Umbilical cord (tissue), 2 donors: ENCODE data around the genes EXOSC5, CEACAM4 and CEACAM5.

GRCh38 chr19:41364917-41365334 is 977 bp upstream of the B9D2 start:
- RAMPAGE, long total RNA, result no peak

GRCh38 chr19:41367663-41368225 is 3.8 kb upstream of the B9D2 start:
- RAMPAGE, long total RNA, result no peak

- RAMPAGE, long total RNA, result start-site peak on the minus strand at chr19:41397334-41397375, 19 and 25 reads in 2 replicates
These were observed at the start of gene EXOSC5 for GRCh38 chr19:41397022-41398068. EXOSC5 (minus strand) TSS chr19:41397359.

DNA sequence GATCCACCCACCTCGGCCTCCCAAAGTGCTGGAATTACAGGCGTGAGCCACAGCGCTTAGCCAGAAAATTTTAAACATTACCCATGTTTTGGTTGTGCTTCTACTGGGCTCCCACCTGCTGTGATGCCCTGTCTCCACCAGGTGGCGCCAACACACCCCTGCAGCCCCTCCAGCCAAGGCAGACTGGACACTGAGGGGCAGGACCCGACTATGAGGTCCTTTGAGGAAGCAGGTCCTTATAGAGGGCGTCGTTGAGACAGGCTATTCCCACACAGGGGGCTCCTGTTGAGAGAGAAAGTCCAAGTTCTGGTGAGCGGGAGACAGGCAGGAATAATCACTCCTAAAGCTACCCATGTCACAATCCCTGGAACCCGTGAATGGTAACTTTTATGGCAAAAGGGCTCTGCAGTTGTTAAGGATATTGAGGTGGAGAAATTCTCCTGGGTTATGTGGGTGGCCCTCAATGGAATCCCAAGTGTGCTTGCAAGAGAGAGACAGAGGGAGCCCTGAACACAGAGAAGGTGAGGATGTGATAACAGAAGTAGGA is 6.5 kb downstream of the ERICH4 start:
- RAMPAGE, long total RNA, result no peak

DNA sequence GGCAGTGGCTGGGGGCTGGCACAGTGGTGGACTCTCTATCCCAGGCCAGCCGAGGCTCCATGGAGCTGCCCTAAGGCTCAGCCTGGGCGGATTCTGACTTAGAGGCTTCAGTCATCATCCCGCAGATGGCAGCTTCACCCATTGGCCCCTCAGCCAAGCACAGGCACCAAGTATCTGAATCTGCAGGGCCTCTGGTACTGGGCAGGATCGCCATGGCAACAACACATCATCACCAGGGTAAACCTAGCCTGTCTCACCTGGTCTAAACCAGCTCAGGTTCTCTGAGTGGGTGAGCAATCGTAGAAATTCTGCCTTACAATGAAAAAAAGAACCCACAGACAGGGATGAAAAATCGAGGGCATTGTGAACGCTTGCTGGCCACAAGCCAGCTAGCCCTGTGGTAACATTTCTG is 12.1 kb upstream of the CEACAM21 start:
- RAMPAGE, long total RNA, result no peak

- RAMPAGE, long total RNA, result no peak
These were observed at the start of gene CEACAM4 for GRCh38 chr19:41626813-41627336. CEACAM4 (minus strand) TSS chr19:41627074.

DNA sequence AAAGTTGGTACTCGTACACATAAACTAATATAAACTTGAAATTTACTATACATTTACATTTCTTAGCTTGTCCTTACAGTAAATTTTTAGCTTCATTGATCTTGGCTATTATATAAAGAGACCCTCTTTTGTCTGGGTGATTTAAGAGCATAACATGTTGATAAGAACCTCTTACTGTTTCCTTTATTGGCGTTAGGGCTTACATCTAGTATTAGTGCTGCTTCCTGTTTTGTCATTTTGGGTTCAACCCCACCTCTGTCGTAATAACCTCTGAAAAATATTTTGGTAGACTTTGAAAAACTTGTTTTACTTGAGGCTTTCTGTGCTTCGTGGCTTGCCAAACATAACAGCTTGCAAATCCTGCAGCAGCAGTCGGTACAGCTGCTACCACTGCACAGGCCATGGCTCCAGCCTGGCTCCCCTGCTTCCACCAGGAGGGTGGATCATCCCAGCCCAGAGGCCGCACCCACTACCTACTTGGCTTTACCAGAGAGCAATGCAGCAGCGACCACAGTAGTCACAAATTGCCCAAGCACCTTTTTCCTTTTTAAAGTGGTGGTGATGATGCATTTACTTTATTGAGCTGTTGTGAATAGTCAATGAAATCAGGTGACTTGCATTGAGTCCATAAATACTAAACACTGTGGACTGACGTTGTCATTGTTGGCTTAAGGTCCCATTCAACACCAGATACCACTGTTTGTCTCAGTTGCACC is 11.8 kb upstream of the CEACAM4 start:
- RAMPAGE, long total RNA, result no peak

DNA sequence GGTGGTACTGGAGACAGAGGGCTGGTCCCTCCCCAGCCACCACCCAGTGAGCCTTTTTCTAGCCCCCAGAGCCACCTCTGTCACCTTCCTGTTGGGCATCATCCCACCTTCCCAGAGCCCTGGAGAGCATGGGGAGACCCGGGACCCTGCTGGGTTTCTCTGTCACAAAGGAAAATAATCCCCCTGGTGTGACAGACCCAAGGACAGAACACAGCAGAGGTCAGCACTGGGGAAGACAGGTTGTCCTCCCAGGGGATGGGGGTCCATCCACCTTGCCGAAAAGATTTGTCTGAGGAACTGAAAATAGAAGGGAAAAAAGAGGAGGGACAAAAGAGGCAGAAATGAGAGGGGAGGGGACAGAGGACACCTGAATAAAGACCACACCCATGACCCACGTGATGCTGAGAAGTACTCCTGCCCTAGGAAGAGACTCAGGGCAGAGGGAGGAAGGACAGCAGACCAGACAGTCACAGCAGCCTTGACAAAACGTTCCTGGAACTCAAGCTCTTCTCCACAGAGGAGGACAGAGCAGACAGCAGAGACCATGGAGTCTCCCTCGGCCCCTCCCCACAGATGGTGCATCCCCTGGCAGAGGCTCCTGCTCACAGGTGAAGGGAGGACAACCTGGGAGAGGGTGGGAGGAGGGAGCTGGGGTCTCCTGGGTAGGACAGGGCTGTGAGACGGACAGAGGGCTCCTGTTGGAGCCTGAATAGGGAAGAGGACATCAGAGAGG is at the start of gene CEACAM5:
Gene CEACAM5, plus strand, starts transcription at position 439 of the 733 bp plus-strand sequence.
- RAMPAGE, long total RNA, result no peak

DNA sequence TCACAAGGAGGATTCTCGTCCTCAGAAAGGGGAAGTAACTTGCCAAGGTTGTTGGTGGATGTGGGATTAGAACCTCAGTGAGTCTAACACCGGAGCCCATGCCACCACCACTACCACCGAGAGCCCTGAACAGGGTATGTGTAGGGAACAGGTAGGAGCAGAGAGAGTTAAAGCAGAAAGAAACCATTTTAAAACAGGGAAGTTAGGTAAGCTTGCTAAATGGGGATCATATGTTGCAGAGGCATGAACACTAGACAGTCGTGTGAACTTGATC is 9.5 kb upstream of the CEACAM6 start:
- RAMPAGE, long total RNA, result no peak

DNA sequence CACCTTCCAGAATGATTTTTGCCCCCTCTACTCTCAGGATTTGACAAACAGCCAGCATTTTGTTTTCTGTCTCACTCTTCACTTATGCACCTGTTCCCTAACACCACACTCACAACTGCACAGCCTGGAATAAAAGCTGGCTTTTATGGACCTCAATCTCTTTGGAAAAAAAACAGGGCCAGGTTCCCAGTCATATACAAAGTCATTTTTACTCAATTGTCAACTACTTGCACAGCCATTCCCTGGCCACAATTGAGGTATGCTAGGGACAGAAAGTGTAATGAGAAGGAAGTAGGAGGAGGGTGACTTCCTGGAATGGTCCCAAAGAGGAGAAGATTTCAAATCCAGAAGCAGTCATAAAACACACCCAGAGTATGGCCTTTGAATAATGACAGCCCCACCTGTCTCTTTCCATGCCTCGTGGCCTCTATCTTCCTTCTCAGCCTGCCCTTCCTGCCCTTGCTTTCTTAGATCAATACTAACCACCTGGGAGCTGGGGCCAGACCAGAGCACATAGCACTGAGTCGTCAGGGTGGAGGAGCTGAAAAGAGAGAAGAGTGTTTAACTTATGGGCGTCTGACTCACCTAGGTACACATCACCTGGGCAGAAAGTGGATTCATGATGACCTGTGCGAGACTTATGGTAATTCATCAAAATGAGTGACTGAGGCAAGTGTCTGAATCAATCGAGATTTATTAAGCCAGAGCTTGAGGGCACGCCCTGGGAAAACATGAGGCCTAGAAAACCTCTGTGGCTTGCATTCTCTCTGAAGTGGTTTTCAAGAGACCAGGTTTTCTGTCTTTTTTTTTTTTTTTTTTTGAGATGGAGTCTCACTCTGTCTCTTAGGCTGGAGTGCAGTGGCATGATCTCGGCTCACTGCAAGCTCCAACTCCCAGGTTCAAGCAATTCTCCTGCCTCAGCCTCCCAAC is 19.1 kb downstream of the CEACAM6 start:
- RAMPAGE, long total RNA, result no peak

- RAMPAGE, long total RNA, result no peak
These were observed 523 bp downstream of the LYPD4 start for GRCh38 chr19:41843827-41844492.

GRCh38 chr19:41877899-41878474 is 908 bp downstream of the CD79A start:
- RAMPAGE, long total RNA, result no peak

DNA sequence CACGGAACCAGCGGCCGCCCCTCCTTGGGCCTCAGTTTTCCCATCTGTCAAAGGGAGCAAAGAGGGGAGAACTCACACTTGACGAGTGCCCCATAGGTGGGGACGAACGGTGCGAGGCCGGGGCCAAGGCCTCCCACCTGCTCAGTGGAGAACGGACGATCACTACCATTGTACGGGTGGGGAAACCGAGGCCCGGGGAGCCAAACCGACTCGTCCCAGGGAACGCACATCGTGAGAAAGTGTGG is 340 bp downstream of the ARHGEF1 start:
- RAMPAGE, long total RNA, result no peak

- RAMPAGE, long total RNA, result no peak
These were observed 711 bp upstream of the ERFL start for GRCh38 chr19:41928690-41929630.

- RAMPAGE, long total RNA, result no peak
These were observed 7.0 kb upstream of the RABAC1 start for GRCh38 chr19:41965990-41966630.

GRCh38 chr19:41967176-41967473 is 8.0 kb upstream of the RABAC1 start:
- RAMPAGE, long total RNA, result no peak

DNA sequence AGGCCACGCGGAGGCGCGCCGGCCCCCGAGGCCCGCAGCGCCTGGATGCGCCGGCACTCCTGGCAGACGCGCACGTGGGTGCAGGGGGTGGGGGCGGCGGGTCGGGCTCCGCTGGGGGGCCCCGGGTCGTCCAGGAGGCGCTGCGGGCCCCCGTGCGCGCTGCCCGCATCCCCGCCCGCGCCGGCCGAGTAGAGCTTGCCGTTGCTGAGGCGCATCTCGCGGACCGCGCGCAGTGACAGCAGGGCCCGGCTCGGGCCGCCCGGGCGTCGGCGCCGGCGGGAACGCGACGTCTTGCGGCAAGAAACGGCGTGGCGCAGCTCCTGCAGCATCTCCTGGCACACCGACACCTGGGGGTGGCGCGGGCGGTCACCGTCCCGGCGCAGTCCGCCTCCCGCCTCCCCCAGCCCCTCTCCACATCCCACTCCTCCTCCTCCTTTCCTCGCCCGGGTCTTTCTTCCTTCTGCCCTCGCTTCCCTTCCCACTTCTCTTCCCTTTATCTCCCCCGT is 5.0 kb upstream of the ATP1A3 start:
- RAMPAGE, long total RNA, result no peak

DNA sequence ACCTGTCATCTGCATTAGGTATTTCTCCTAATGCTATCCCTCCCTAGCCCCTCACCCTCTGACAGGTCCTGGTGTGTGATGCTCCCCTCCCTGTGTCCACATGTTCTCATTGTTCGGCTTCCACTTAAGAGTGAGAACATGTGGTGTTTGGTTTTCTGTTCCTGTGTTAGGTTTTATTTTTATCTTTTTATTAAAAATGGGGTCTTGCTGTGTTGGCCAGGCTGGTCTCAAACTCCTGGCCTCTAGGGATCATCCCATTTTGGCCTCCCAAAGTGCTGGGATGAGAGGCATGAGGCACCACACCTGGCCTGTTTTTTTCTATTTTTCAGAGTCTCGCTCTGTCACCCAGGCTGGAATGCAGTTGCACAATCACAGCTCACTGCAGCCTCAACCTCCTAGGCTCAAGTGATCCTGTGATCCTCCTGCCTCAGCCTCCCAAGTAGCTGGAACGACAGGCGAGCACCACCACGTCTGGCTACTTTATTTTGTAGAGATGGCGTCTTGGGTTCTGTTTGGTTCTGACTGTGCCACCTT is 7.5 kb downstream of the ZNF574 start:
- RAMPAGE, long total RNA, result no peak

GRCh38 chr19:42090679-42091624 is 15.0 kb downstream of the ZNF574 start:
- RAMPAGE, long total RNA, result no peak

DNA sequence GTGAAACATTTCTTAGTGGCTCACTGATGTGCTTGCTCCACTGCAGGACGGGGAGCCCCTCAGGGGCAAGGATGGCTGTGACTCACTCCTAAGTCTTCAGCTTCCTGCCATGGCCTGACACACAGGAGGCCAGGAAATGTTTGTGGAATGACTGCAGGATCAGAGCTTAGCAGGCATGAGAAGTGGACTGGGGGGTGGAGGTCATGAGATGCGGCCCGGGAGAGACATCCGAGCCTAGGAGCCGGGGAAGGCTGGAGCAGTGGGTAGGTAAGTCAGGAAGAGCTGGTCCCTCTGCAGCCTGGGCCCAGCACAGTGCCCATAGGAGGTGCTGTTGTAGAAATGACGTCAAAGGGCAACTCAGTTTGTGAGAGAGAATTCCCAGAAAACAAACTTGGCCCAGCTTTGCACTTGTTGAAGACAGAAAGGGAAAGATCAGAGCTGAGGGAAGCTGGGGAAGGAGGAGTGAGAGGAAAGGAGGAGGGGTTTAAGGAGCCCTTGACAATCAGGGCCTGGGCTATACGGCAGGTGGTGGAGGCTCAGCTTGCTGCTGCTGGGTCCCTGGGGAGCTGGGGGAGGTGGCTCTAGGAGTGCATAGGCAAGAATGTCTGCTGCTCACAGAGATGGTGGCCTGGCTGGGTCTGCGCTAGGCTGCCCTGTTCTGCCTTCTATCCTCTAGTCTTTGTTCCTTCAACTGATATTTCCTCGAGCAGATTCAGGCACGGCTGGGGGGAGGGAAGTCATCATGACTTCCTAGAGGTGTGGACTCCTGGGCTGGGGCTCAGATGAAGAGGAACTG is 18.4 kb downstream of the POU2F2 start:
- RAMPAGE, long total RNA, result no peak